Ureter (tissue), 1 donor: ENCODE measurements around a stretch of chr4.

DNA sequence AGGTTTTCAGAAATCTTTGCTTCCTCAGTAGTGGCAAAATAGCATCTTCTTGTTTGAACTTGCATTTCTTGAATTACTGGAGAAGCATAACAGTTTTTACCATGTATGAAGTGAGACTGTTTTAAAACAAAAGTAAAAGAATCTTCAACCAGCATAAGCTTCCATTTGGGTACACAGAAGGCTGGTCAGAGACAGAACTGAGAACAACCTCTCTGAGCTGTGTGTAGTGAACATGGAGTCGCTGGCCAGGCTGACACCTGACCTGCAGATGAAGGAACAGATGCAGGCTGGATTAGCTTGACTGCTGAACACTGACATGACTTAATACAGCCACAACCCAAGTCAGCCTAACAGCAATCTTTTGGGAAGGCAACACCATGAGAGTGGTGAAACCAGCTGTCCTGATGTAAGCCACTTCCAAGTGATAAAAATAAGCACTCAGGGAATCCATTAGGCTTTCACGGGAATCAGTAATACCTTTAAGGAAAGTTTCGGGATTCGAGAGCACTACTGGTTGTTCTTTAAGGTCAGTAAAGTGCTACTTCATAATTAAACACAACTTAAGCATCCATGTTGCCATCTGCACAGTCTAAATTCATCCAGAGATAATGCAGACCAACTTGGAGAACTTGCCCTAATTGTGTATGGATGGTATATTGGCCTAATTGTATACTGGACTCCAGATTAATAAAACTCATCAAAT, 10.0 kb downstream of the SCARB2 start:
- PRO-cap = no peak

- PRO-cap = no peak
These were observed 24.9 kb upstream of the STBD1 start for GRCh38 chr4:76281692-76281977.

DNA sequence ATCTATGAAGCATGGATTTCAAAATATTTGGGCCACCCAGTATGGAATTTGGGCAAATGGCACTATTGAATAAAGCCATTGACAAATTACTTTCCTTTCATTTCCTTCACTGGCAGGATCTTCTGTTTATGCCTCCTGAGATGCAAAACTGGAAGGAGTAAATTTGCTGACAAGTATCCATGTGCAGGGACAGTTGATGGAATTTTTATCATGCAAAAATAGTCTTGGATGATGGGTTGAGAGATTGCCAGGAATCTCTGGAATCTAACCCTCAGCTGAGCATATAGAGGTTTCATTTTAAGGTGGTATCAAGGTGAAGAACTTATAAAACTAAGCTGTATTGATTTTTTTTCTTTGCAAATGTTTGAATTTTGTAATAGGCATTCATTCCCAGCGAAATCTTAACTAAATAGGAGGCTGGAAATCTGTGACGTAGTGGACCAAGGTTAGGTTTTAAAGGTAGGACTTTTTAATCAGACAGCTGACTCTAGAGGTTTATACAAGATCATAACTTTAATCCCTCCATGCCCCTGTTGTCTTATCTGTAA, 101.1 kb downstream of the SHROOM3 start:
- PRO-cap = no peak

GRCh38 chr4:76571468-76571846, 136.4 kb downstream of the SHROOM3 start:
- PRO-cap = no peak

GRCh38 chr4:76690251-76690738, 207.6 kb downstream of the SOWAHB start:
- PRO-cap = no peak

DNA sequence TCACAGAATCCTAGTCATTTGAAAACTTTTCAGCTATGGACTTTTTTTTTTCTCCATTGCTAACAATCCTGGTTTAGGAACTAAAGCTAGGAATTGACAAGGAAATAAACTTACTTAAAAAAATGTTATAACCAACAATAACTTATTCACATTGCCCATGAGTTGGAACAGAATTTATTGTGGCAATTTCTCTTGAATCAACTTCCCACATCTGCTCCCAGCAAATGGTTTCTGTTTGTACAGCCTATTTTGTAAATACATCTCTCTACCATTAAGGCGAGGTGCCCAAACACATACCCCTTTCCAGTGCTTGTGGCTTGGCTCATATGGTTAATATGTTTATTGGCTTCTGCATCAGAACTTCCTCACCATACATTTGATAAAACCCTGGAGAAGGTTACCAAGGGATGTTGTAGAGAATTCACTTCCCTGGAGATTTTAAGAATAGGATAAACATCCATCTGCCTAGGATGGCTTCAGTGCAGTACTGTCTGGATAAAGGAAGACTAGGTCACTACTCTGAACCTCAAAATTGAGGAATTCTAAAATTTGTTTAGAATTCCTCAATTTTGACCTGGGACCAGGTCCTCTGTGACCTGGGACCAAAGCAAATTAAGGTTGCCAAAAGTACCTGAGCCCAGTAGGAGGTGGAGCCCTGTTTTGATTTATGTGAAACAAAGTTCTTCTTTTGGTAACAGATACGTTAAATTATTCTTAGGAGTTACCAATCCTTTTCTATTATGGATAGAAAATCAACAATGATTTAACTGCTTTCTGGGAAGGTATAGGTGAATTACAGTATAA, 206.9 kb downstream of the SOWAHB start:
- PRO-cap = no peak

DNA sequence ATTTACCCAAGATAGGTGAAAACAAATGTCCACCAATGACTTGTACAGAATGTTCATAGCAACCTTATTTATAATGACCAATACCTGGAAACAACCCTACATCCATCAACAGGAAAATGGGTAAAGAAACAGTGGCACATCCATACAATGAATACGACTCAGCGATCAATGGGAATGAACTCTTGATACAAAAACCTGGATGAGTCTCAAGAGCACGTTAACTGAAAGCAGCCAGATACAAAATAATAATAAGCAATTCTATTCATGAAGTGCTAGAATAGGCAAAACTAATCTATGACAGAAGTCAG, 205.5 kb downstream of the SOWAHB start:
- PRO-cap = no peak

GRCh38 chr4:76733322-76733799, 164.6 kb downstream of the SOWAHB start:
- PRO-cap = no peak

DNA sequence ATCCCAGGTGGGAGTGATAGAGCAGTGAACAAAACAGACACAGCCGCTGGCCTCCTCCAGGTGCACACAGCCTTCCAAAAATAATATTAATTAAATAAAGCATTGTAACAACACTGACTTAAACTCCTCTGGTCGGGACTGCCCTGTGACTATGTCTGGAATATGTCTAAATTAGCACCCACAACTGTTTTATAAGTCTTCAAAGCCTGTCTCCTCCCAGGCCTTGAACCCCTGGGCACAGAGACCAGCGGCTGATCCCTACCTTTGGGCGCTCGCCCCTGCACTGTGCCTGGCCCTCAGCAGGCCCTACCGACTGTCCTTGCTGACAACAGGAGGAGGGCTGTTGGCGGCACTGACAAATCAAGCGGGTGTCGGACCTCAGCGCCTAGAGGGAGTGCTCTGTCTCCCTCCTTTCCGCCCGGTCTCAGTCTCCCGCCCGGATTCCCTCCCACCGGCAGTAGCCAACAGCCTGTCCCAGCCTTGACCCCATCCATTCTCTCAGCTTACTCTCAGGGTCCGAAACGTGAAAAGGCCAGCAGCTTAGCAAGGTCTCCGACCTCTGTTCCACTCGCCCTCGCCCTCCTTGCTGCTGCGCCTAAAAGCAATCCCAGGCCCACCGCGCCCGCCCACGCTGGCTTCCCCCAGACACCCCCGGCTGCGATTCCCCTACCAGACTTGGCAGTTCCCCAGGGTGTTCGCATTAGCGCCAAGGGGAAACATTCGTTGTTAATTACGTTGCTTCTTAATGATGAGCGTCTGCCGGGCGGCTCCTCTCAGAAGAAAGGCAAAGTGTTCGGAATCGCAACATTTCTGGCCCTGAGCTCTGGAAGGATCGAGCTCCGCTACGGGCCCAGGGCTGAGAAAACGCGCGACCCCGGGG, 96.3 kb downstream of the SOWAHB start:
- PRO-cap = no peak

DNA sequence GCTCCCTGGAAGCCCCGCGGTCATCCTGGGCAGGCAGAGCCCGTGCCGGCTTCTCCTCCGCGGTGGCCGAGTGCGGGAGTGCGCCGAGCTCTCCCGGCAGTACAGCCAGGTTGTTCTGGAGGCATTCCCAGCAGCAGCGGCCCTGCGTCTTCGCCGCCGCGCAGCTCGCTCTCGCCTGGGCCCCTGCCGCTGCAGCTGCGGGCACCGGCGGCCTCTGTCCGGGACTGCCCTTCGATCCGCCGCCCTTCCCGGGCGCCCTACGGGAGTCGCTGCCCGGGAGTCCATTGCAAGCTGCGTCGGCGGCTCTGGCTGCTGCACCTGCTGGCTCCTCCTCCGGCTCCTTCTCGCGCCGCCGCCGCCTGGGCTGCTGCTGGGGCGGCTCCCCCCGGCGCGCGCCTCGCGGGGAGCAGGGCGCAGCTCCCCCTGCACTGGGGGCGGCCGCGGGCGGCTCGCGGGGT, 786 bp downstream of the SOWAHB start:
- PRO-cap = no peak

GRCh38 chr4:76954959-76955508, 5.5 kb downstream of the SEPTIN11 start:
- PRO-cap = no peak

DNA sequence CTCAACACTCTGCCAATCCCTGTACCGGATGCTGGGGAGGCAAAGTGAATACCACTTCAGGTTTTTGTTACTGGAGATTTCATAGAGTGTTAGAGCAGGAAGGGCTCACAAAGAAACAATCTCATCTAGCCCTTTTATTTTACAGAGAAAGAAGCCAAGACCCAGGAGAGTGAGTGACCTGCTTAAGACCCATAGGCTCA, 24.7 kb downstream of the SEPTIN11 start:
- PRO-cap = no peak

GRCh38 chr4:76983964-76984534, 34.5 kb downstream of the SEPTIN11 start:
- PRO-cap = no peak

DNA sequence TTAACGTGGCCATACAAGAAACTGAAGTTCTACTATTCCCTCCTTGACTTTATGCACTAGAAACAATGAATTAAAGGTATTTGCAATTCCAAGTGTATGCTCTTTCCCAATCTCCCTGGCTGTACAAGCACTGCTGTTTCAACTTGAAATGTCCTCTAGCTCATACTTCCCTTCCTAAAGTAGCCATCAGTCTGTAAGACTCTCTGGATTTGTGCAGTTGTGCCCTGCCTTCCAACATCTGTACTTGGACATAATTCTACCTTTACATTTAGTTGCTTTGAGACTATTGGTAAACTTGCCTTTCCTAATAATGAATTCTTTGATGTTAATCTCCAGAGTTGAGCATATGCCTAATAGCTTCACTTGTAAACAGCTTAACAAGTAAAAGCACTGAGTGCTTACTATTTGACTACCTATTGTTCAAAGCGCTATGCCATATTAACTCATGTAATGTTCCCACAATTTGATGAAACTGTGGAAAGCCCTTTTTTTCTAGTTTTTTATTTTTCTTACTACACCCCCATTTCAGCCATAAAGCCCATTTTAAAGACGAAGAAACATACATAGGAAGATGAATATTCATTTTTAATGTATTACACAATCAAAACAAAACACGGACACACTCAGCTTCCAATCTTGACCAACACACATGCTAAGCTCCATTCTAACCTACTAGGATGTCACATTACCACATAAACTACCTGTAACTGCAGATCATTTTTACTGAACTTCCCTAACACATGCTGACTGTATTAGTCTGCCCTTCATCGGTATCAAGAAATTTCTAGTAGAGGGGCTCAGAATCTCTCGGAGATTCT, 2.1 kb downstream of the CCNI start:
- PRO-cap = no peak

- PRO-cap = bidirectional peak, plus-strand start at chr4:77075571, minus-strand start at chr4:77075367
These were observed 494 bp downstream of the CCNI start for GRCh38 chr4:77075121-77075868.

GRCh38 chr4:77137504-77137952, 19.5 kb upstream of the CCNG2 start:
- PRO-cap = no peak

DNA sequence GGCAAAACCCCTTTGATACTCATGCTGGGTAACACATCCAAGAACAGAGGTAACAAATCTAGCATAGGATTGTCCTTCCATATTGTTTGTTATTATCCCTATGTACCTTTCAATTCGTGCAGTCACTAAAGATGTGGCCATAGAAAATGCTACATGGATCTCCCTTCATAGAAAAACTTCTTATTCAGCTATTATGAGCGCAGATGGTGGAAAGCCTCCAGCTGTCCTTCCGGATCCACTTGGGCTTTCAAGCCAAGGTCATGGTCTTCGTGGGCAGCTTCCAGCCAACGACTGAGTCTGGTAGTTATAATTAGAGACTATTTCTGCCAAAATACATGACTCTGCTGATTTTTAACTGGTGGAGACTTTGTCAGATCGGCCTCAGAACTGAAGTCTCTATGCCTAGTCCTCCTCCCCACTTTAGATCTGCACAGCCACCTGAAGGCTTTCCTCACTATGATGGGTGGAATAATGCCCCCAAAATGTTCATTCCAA, 171.4 kb upstream of the CXCL13 start:
- PRO-cap = no peak

GRCh38 chr4:77811768-77812172, 7.4 kb downstream of the CNOT6L start:
- PRO-cap = no peak

DNA sequence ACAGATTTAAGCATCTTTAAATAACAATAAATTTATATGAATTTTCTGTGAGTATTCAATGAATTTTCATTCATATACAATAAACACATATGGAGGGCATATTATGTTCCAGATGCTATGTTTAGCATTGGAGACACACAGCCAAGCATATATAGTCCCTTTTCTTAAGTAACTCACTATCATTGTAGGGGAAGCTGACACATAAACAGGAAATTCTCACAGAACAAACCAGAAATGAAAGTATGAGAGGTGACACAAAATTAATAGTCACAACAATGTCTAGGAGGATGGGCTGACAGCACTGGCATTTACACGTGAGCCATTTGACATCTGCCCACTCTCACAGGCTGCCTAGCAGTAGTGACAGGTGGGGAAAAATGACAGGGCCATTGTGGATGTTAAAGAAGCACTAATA, 2.6 kb upstream of the CNOT6L start:
- PRO-cap = no peak

- PRO-cap = no peak
These were observed 19.2 kb upstream of the MRPL1 start for GRCh38 chr4:77843288-77843992.